ENCODE results near the genes DIAPH3, ENSG00000237378 and KLHL1.

DNA sequence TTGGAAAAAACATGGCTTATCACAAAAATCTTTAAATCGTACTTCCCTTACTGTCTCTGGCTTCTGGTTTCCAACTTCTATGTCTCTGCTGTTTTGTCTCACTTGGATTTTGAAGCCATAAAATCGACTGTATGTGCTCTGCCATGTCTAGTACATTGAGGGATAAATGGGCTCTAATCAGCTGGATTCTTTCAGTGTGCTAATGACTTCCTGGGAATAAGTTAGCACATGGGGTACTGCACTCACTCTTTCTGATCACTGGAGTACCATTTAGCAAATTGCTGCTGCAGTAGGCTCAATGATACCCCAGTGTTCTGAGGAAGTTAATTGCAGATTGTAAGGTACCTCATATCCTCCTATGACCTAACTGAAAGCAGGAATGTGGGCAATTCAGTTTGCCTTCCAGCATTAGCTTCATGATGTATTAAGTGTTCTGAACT, 229.2 kb downstream of the PCDH17 start:
- PRO-cap: no peak
CAGE:
- cytosol, long polyA minus RNA: no peak
- cytosol, long polyA plus RNA: no peak
- long polyA plus RNA: no peak
- nucleus, long polyA minus RNA: no peak
- nucleus, long polyA plus RNA: no peak

DNA sequence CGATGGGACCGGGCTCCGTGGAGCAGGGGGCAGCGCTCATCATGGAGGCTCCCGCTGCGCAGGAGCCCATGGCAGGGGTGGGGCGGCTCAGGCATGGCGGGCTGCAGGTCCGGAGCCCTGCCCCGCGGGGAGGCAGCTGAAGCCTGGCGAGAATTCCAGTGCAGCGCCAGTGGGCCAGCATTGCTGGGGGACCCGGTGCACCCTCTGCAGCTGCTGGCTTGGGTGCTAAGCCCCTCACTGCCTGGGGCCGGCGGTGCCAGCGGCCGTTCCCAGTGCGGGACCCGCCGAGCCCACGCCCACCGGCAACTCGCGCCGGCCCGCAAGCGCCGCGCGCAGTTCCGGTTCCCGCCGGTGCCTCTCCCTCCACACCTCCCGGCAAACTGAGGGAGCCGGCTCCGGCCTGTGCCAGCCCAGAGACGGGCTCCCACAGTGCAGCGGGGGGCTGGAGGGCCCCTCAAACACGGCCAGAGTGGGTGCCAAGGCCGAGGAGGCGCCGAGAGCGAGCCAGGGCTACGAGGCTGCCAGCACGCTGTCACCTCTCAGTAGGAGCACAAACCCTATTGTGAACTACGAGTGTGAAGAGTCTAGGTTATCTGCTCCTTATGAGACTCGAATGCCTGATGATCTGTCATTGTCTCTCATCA, 687.1 kb downstream of the PCDH17 start:
- PRO-cap: no peak
CAGE:
- cytosol, long polyA minus RNA: no peak
- cytosol, long polyA plus RNA: no peak
- long polyA plus RNA: no peak
- nucleus, long polyA minus RNA: no peak
- nucleus, long polyA plus RNA: no peak

GRCh38 chr13:58701288-58701756, 1069.8 kb downstream of the PCDH17 start:
- PRO-cap: no peak
CAGE:
- cytosol, long polyA minus RNA: no peak
- cytosol, long polyA plus RNA: no peak
- long polyA plus RNA: no peak
- nucleus, long polyA minus RNA: no peak
- nucleus, long polyA plus RNA: no peak

DNA sequence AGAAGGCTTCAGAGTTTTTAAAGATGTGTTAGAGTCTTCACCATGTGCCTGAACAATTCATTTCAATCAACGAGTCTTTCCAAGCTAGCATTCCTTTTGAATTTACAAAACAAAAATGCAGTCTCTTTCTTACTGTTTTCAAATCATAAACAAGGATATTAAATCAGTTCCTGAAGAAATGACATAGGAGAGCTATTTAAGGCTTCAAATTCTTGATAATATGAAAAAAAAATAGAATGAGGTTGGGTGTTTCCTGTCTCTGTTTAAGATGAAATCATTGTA, 821.5 kb downstream of the DIAPH3 start:
- PRO-cap: bidirectional peak, plus-strand start outside the sequence, minus-strand start at position 98 of the sequence
CAGE:
- cytosol, long polyA minus RNA: no peak
- cytosol, long polyA plus RNA: no peak
- long polyA plus RNA: no peak
- nucleus, long polyA minus RNA: no peak
- nucleus, long polyA plus RNA: no peak

GRCh38 chr13:59368701-59369171, 795.0 kb downstream of the DIAPH3 start:
- PRO-cap: no peak
CAGE:
- cytosol, long polyA minus RNA: no peak
- cytosol, long polyA plus RNA: no peak
- long polyA plus RNA: no peak
- nucleus, long polyA minus RNA: no peak
- nucleus, long polyA plus RNA: no peak

GRCh38 chr13:60163698-60164847, at the start of gene DIAPH3:
Gene DIAPH3 (minus strand): TSS chr13:60163928.
- PRO-cap: bidirectional peak, plus-strand start at chr13:60164093, minus-strand start at chr13:60163924
CAGE:
- cytosol, long polyA minus RNA: start-site peak on the minus strand at chr13:60163879-60163930, 132 reads
- cytosol, long polyA plus RNA: no peak
- long polyA plus RNA: no peak
- nucleus, long polyA minus RNA: start-site peak on the plus strand at chr13:60164074-60164118, 29 reads
- nucleus, long polyA plus RNA: start-site peak on the minus strand at chr13:60163604-60163941, 419 and 787 reads in 2 replicates

GRCh38 chr13:60433524-60433921, 36.5 kb downstream of the TDRD3 start:
- PRO-cap: no peak
CAGE:
- cytosol, long polyA minus RNA: no peak
- cytosol, long polyA plus RNA: no peak
- long polyA plus RNA: no peak
- nucleus, long polyA minus RNA: no peak
- nucleus, long polyA plus RNA: no peak

DNA sequence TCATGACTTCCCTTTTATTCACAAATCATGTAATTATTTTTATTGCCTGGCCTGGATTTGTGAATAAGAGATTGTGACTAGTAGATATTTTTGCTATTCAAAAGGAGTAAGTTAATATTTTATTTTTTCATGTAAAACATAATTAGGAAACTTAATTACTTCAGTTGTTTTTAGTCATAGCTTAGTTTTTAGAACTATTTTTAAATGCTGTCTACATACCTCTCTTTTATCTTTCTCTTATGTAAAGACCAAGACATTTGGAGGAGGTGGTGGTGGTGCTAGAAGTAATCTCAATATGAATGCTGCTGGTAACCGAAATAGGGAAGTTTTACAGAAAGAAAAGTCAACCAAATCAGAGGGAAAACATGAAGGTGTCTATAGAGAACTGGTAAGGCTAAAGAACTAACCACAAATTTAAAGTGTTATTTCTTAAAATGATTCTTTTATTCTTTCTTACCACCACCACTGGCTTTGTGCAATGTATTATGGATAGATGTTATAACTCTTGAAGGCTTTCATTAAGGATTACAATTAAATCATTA, 97.2 kb downstream of the TDRD3 start:
- PRO-cap: no peak
CAGE:
- cytosol, long polyA minus RNA: no peak
- cytosol, long polyA plus RNA: no peak
- long polyA plus RNA: no peak
- nucleus, long polyA minus RNA: no peak
- nucleus, long polyA plus RNA: no peak

DNA sequence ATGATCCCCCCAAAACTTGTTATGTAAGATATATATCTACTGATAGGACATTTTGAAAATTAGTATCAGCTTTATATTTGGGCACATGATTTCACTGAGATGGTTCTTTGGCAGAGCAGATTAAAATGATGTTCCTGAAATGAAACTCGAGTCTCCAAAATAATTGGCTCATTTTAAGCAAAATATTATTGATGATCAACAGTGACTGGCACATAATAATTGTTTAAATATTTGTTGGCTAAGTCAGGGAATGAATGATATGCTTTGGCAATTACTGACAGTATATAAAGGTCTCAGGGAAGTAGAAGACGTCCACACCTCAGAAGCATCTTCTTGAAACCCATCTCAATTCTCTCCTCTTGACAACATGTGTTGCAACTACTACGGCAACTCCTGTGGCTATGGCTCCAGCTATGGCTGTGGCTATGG, at the start of gene ENSG00000237378:
Gene ENSG00000237378 (plus strand): TSS at position 308 of the 429 bp plus-strand sequence.
- PRO-cap: no peak
CAGE:
- cytosol, long polyA minus RNA: no peak
- cytosol, long polyA plus RNA: no peak
- long polyA plus RNA: no peak
- nucleus, long polyA minus RNA: no peak
- nucleus, long polyA plus RNA: no peak

DNA sequence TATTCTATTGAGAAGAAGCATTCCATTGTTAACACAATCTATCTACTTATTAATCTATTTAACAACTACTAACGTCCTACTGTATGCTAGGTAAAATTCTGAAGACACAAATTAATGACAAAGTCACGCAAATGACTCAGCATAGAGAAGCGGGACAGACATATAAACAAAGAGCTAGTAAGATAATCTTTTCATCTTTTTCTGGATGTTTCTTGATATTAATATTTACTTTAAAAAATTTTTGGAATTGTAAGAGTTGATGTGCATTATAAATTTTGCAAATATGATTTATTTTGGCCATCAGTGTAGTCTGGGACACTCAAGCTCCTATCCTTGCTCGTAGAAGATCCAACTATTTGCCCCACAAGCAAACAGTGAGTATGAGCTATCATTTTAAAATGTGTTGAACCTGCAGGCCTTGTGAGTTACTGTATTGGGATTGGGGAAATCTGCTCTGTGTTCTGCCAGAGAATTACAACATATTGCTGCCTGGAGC, 109.1 kb downstream of the PCDH9 start:
- PRO-cap: no peak
CAGE:
- cytosol, long polyA minus RNA: no peak
- cytosol, long polyA plus RNA: no peak
- long polyA plus RNA: no peak
- nucleus, long polyA minus RNA: no peak
- nucleus, long polyA plus RNA: no peak

DNA sequence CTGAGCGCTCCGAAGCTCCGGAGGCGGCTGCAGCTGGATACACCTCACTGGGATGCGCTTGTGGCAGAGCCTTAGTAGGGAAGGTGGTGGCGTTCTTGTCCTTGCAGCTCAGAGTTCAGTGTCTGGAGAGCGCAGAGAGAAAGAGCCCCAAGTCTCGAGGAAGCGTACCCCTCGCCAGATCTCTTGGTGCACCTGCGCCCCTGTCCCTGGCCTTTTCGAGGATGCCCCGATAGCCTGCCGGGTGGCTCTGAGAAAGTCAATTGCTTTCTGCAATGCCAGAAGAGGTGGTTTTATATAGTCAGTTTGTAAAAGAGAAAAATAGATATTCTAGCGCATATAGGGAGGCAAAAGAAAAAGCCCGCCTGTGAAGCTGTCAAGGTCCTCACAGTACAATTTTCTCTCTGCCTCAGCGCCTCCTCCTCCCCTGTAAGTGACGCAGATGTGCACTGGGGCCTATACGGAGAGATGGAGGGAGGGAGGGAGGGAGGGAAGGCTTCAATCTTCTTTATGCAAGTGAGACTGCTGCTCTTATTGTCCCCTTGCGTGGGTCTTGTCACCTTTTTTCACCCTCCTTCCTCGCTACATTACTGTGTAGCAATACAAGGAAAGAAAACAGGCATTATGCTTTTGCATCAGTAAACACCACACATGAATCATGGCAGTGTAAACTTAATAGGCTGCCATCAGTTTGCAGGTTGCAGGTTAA, at the start of gene KLHL1:
Gene KLHL1 (minus strand): TSS at position 391 of the 706 bp plus-strand sequence.
- PRO-cap: no peak
CAGE:
- cytosol, long polyA minus RNA: no peak
- cytosol, long polyA plus RNA: no peak
- long polyA plus RNA: no peak
- nucleus, long polyA minus RNA: no peak
- nucleus, long polyA plus RNA: no peak

GRCh38 chr13:71488756-71489383, 378.1 kb downstream of the DACH1 start:
- PRO-cap: no peak
CAGE:
- cytosol, long polyA minus RNA: no peak
- cytosol, long polyA plus RNA: no peak
- long polyA plus RNA: no peak
- nucleus, long polyA minus RNA: no peak
- nucleus, long polyA plus RNA: no peak

DNA sequence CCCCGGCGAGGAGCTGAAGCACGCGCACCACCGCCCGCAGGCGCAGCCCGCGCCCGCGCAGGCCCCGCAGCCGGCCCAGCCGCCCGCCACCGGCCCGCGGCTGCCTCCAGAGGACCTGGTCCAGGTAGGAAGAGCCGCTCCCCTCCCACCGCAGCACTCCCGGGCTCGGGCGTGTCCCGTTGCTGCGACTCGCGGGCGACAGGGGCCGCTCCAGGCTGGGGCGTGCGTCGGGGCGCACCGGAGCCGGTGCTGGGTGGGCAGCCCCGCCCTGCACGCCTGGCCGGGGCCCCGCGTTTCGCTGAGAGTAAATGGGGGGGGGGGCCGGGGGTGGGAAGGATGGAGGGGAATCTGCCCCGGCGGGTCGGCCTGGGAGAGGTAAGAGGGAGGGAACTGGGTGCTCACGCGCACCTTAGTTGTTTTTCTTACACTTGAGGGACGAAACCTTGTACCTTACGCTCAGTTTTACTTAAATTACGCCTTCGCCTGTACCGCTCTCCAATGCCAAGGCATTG, 716 bp downstream of the KLF5 start:
- PRO-cap: unidirectional peak, minus-strand start at position 214 of the sequence
CAGE:
- cytosol, long polyA minus RNA: no peak
- cytosol, long polyA plus RNA: no peak
- long polyA plus RNA: no peak
- nucleus, long polyA minus RNA: no peak
- nucleus, long polyA plus RNA: no peak

- PRO-cap: no peak
CAGE:
- cytosol, long polyA minus RNA: no peak
- cytosol, long polyA plus RNA: no peak
- long polyA plus RNA: no peak
- nucleus, long polyA minus RNA: no peak
- nucleus, long polyA plus RNA: no peak
Observed at GRCh38 chr13:73177938-73178634, 119.3 kb downstream of the KLF5 start.

DNA sequence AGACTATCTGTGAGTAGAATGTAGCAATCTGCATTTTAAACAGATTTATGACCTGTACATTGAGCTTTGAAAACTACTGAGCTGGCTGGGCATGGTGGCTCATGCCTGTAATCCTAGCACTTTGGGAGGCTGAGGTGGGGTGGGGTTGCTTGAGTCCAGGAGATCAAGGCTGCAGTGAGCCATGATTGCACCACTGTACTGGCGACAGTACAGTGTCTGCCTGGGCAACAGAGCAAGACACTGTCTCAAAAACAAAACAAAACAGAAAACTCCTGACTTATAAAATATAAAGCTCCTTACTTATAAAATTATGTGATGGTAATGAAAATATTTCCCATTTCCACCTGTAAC, 235.3 kb downstream of the KLF5 start:
- PRO-cap: no peak
CAGE:
- cytosol, long polyA minus RNA: no peak
- cytosol, long polyA plus RNA: no peak
- long polyA plus RNA: no peak
- nucleus, long polyA minus RNA: no peak
- nucleus, long polyA plus RNA: no peak

- PRO-cap: no peak
CAGE:
- cytosol, long polyA minus RNA: no peak
- cytosol, long polyA plus RNA: no peak
- long polyA plus RNA: no peak
- nucleus, long polyA minus RNA: no peak
- nucleus, long polyA plus RNA: no peak
Observed at GRCh38 chr13:73323447-73324394, 264.9 kb downstream of the KLF5 start.

DNA sequence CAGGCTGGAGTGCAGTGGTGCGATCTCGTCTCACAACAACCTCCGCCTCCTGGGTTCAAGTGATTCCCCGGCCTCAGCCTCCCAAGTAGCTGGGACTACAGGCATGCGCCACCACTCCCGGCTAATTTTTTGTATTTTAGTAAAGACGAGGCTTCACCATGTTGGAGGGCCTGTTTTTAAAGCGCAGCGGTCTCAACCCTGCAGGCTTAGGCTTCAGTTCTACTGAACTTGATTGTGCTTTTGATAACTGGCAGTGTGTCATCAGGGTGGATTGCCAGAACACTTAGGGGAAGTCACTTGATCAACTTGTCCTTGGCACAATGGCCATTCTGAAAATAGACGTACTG, 472.2 kb downstream of the KLF5 start:
- PRO-cap: no peak
CAGE:
- cytosol, long polyA minus RNA: no peak
- cytosol, long polyA plus RNA: no peak
- long polyA plus RNA: no peak
- nucleus, long polyA minus RNA: no peak
- nucleus, long polyA plus RNA: no peak

- PRO-cap: bidirectional peak, plus-strand start at chr13:73677458, minus-strand start at chr13:73677179; bidirectional peak, plus-strand start at chr13:73677526, minus-strand start at chr13:73677504
CAGE:
- cytosol, long polyA minus RNA: no peak
- cytosol, long polyA plus RNA: no peak
- long polyA plus RNA: no peak
- nucleus, long polyA minus RNA: no peak
- nucleus, long polyA plus RNA: no peak
Observed at GRCh38 chr13:73676838-73677688, 618.3 kb downstream of the KLF5 start.

GRCh38 chr13:73967751-73968427, 909.1 kb downstream of the KLF5 start:
- PRO-cap: no peak
CAGE:
- cytosol, long polyA minus RNA: no peak
- cytosol, long polyA plus RNA: no peak
- long polyA plus RNA: no peak
- nucleus, long polyA minus RNA: no peak
- nucleus, long polyA plus RNA: no peak

- PRO-cap: no peak
CAGE:
- cytosol, long polyA minus RNA: no peak
- cytosol, long polyA plus RNA: no peak
- long polyA plus RNA: no peak
- nucleus, long polyA minus RNA: no peak
- nucleus, long polyA plus RNA: no peak
Observed at GRCh38 chr13:74062728-74063407, 1004.1 kb downstream of the KLF5 start.